Gallbladder (tissue), 1 donor: ENCODE data around the gene FAM216B.

DNA sequence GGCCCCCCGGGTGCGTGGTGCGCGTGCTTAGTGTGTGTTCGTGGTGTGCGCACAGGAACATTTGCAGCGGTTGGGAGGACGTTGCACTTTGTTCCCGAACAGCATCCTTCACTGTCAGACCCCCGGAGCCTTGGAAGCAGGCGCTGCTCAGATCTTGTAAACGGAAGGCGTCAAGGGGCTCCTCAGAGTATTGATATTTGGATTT, 525 bp downstream of the AKAP11 start:
- PRO-cap = no peak

DNA sequence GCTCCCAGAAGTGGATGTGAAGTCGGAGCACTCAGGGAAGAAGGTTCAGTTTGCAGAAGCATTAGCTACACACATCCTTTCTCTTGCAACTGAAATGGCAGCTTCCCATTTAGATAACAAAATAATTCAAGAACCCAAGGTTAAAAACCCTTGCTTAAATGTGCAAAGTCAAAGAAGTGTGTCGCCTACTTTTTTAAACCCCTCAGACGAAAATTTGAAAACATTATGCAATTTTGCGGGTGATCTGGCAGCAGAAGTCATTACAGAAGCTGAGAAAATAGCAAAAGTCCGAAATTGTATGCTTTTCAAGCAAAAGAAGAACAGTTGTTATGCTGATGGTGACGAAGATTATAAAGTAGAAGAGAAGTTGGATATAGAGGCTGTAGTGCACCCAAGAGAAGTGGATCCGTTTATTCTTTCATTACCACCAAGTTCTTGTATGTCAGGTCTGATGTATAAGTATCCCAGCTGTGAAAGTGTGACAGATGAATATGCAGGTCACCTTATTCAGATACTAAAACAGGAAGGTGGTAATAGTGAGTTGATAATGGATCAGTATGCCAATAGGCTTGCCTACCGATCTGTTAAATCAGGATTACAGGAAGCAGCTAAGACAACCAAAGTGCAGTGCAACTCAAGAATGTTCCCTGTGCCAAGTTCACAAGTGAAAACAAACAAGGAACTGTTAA, 30.5 kb downstream of the AKAP11 start:
- PRO-cap = no peak

DNA sequence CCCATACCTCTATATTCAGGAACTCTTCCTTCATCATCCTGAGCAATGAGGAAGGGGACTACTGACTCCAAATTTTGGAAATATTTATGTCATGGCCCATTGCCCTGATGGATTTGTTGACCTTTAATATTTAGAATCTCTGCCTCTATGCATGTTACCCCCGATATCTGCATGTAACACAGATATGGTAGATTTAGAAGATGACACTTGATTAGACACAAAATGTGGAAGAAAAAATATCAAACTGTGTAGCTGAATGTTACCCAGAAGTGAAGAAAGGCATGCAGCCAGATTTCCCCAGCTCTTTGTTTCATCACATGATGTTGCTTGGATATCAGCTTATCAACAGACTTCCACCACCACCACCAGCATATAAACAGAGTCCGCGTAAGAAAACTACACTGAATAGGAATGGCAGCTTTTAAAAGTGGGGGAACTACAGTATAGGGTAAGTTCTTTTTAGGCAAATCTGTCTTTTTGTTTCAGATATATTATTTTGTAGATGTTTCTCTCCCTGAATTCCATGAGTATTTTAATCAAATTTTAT, at the start of gene FAM216B:
TSS of gene FAM216B (plus strand) at position 368 of the 547 bp plus-strand sequence.
- PRO-cap = no peak

- PRO-cap = no peak
Observed at GRCh38 chr13:42968916-42969268, 23.1 kb downstream of the EPSTI1 start.

GRCh38 chr13:43095355-43096079, 72.1 kb downstream of the DNAJC15 start:
- PRO-cap = no peak

DNA sequence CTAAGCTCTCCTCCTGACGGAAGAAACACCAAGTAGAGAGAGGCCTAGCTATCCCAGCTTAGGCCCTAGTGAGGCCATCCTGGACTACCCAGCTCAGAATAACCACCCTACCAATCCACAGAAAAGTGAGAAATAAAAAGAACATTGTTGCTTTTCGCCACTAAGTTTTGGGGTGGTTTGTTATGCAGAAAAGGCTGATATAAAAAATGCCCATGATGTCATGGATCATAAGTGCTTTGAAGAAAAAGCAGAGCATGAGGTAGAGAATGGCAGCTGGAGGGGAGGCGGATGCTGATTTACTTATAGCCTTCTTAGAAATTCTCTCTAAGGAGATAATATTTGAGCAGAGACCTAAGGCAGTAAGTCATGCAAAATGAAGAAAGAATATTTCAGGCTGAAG, 73.5 kb downstream of the DNAJC15 start:
- PRO-cap = no peak

DNA sequence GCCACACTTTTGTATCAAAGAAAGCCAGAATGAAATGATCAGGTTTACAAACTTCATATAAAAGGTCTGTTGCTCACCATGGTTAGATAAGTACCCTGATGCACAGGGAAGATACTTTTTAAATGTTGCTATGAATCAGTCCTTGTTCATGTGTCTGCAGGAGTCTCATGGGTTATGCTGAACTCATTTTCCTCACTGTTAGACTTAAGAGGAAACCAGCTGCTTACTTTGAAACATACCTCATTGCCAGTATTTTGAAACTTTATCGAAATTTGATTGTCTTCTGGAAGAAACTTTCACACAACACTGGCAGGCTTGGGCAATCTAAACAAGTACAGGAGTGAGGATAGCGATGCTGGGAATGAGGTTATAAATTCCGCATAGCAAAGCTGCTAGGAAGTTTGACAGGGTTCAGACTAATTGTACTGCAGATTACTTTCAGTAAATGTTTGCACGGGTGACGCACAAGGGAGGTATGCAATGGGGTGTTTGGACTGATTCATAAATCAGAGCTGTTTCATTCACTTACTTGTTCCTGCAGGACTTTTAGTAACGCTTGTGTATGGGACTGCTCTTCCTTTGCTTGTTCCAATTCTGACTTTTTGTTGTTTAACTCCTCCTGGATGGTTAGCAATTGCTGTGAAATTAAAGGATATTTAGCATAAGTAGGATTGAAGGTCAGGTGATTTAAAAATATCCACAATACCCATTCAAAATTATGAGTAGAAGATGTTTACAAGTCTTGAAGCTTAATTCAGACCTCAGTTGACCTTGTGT, 245.7 kb downstream of the DNAJC15 start:
- PRO-cap = no peak

DNA sequence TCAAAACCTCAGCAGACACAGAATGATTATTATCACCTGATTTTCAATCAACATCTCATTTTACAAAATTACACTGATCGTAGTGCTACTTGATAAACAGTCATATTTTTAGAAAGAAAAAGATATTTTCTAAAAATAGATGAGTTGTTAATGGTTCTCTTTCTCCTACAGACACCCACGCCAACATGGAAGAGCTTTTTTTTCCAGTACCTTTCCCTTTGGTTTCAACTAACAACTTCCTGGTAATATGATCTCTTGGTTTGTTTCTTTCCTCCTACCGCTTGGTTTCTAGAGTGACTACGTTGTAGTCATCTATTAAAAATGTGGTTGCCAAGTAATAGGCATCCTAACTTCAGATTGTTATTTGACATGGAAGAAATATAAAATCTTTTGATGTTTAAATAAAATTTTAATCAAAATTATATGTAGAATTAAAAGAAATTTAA, 92.3 kb downstream of the SMIM2 start:
- PRO-cap = no peak

GRCh38 chr13:44107568-44108205, 53.4 kb downstream of the SMIM2 start:
- PRO-cap = unidirectional peak, minus-strand start at chr13:44107784

DNA sequence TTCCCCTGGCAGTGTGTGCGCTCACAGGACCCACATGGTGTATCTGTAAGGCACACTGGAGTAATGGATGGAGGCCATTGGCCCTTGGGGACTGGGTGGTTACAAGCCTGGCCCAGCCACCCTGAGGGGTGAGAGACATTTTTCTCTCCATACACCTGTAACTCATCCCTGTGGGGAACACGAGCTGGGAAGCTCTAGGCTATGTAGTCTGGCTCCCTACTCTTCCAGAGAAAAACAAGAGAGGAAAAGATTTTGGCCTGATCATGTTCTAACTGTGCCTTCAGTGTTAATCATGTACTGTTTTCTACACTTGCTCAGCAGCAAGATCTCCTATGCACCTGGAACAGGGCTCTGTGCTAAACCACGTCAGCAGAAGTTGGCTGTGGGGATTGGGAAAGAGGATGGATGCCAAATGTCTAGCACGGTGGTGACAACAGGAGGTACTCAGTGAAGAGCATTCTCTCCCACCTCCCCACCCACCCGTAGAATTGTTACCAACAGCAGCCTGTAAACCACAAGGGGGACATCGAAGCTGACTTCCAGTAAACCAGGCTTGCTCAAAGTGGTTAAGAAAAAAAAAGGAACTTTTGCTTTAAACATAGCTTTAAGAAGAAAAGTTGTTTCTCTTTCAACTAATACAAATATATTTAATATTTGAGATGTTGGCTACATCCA, 44.2 kb downstream of the SMIM2 start:
- PRO-cap = no peak

GRCh38 chr13:44157973-44158837, 2.9 kb downstream of the SMIM2 start:
- PRO-cap = no peak

DNA sequence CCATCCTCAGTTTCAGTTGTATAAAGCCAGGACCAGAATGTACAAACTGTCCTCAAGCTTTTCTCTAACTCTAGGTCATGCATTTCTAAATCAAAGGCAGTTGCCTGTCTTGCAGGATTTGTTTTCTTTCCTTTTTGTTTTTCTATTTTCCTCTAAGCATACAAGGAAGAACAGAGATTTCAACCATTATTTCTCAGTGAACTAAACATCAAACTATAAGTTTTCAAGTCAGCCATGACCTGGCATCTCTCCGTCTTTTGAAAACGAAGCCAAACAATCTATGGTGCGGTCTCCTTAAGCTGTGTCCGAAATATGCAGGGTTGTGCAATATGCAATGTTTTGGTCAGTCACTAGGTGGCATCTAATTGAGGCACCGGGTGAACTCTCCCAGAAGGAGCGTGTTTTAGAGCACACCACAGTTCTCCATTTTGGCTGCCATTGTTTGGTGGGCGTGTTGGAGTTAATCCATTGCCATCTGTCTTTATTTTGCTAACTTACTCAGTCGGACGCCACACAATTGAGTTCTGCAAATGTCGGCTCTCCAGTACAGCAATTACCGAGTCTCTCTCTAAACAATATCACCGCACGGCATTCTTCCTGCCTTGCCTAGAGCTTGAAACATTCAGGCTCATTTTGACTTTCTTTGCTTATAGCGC, 30.3 kb upstream of the SMIM2 start:
- PRO-cap = no peak

DNA sequence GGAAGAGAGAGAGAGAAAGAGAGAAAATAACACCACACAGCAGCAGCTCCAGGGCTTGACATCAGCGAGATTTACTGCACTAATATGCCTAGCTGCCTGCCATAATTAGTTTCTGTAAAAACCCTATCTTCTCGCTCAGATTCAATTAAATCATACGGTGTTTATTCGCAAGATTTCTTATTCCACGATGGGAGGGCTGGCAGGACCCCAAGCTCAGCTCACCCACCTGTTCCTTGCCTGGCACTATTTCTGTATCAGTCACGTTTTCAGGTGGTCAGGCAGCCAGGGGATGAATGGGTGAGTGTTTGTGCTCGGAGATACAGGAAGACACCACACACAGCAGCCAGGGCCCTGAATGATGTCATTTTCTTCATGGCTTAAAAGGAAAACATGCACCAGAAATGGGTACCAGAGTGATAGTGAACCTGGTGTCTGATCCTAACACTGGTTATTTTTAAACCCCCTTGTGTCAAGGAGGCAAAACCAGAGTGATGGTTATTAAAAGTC, 98.5 kb upstream of the SMIM2 start:
- PRO-cap = no peak

DNA sequence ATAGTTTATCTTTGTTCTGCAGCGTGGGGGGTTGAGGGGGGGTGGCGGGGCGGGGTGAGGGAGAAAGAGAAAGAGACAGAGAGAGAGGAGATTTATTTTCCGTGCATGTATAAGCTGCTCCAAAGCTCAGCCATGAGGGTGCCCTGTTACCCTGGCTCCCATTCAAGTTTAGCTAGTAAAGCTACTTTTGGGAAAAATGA, 5.4 kb upstream of the SERP2 start:
- PRO-cap = no peak

GRCh38 chr13:44422505-44423303, 49.1 kb downstream of the SERP2 start:
- PRO-cap = no peak

GRCh38 chr13:44692050-44692575, 116.0 kb upstream of the TSC22D1 start:
- PRO-cap = no peak

- PRO-cap = no peak
Observed at GRCh38 chr13:44758524-44759594, 182.7 kb upstream of the TSC22D1 start.

- PRO-cap = no peak
Observed at GRCh38 chr13:44931105-44931731, 58.1 kb downstream of the NUFIP1 start.

DNA sequence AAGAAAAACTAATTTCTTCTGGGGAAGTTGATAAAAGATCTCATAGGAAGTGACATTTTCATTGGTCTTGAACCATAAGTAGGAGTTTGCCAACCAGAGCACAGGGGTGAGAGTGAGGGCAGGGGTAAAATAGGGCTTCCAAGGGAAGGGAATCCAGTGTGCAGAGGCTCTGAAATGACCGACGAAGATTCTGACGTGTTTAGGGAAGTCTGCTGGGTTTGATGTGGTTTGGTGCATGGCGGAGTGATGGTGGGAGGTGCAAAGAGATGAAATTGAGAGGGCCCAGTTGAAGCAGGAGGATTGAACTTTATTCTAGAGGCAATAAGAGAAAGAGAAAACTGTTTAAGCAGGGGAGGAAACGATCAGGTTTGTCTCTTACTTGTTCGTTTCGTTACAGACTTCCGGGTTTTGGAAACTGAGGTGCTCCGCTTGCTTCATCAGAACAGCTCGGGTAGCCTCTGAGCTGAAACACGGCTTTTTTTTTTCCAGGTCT, 659 bp upstream of the GTF2F2 start:
- PRO-cap = no peak

- PRO-cap = unidirectional peak, minus-strand start at chr13:45342366
Observed at GRCh38 chr13:45342257-45342772, 1.3 kb upstream of the TPT1 start.